Epithelial cell of proximal tubule (primary cell): ENCODE results near the gene CSTPP1.

GRCh38 chr11:46351599-46352854 is 4.8 kb downstream of the DGKZ start:
- RAMPAGE, long total RNA: no peak
- RRBS: 39% methylated on average over 11 of the region's 38 CpGs

- RAMPAGE, long total RNA: no peak
- RRBS: no CpG with 5 or more reads among the region's 4 CpGs
Measured at GRCh38 chr11:46434815-46435369, 43.3 kb upstream of the CHRM4 start.

- RAMPAGE, long total RNA: no peak
- RRBS: no CpG with 5 or more reads among the region's 6 CpGs
Measured at GRCh38 chr11:46673647-46674456, 26.6 kb downstream of the ARHGAP1 start.

- RAMPAGE, long total RNA: no peak
- RRBS: no CpG with 5 or more reads among the region's 9 CpGs
Measured at GRCh38 chr11:46886289-46886594, 32.1 kb downstream of the LRP4 start.

GRCh38 chr11:46936233-46937526 is at the start of gene CSTPP1:
Gene CSTPP1 (plus strand): TSS chr11:46936761.
- RAMPAGE, long total RNA: no peak
- RRBS: 0% methylated on average over 2 of the region's 42 CpGs

- RAMPAGE, long total RNA: no peak
- RRBS: no CpG with 5 or more reads among the region's 7 CpGs
Measured at GRCh38 chr11:46952773-46953432, 16.3 kb downstream of the CSTPP1 start.

- RAMPAGE, long total RNA: no peak
- RRBS: no CpG with 5 or more reads among the region's 5 CpGs
Measured at GRCh38 chr11:47072759-47073469, 103.8 kb downstream of the ARFGAP2 start.

DNA sequence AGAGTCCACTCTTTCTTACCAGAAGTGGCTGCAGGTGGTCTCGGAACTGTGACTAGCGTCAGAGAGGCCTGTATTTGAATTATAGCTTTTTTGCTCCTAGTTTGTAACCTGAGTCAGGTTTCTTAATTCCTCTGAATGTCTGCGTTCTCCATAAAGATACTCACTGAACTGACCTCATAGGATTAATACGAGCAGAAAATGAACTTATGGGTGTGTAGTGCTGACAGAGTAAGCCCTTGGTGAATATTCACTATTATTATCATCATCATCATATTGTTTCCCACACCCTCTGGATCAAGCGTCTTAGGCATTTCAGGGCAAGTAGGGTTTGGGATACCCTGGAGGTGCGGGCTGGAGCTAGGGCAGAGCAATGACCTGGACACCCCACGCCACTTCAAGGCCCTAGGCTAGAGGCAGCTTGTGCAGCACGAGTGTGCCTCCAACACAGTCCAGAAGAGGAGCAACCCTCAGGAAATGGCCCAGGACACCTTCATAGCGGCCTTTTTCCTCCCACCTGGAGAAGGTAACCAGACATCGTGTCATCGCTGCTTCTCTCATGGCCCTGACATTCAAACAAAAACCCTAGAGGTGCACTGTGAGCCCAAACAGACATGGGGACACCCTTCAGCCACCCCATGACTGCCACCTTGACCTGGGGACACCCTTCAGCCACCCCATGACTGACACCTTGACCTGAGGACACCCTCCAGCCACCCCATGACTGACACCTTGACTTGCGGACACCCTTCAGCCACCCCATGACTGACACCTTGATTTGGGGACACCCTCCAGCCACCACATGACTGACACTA is 28.8 kb downstream of the ARFGAP2 start:
- RAMPAGE, long total RNA: no peak
- RRBS: no CpG with 5 or more reads among the region's 12 CpGs

- RAMPAGE, long total RNA: no peak
- RRBS: no CpG with 5 or more reads among the region's 9 CpGs
Measured at GRCh38 chr11:47155130-47155654, 21.5 kb downstream of the ARFGAP2 start.

DNA sequence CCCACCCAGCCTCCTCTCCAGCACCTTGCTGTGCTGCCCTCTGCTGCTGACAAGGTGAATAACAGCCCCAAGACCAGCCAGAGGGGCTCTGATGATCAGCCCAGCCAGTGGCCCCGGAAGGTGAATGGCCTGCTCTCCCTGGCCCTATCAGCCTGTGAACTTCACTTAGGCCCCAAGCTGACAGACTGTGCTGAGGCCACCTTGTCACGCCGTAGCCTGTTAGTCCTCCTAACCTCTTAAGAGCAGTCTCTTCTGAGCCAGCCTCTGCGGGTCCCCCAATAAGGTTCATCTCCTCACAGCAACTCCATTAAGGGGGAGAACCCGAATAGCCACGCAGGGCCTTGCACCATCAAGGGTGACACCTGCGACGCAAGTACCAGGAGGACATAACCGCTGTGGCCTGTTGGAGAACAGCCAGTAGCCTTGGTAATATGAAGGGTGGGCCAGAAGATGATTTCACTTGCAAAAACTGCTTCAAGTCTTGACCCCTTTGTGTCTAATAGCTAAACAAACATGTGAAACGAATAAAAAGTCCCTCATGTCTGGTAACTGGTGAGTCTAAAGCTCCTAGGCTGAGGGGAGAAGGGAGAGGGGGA is 14.9 kb downstream of the ARFGAP2 start:
- RAMPAGE, long total RNA: no peak
- RRBS: no CpG with 5 or more reads among the region's 10 CpGs

DNA sequence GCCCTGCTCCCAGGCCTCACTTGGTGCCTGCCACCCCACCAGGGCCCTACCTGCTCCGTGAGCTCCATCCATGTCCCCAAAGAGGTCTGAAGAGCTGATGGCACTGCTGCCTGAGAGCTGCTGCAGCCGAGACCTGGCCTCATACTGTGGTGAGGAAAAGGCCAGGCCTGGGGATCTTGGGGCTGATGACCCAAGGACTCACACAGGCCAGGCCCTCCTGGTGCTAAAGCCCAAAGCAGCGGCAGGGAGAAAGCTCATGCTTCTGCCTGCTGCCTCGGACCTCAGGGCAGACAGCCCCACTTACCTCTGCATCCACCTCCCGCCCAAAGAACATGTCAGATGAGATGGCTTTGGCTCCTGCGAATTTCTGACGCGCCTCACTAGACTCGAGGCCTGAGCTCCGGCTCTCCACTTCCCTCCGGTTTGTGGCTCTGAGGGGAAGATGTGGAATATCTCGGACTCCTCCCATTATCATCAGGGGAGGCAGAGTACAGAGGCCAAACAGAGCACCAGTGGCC is 10.2 kb downstream of the ARFGAP2 start:
- RAMPAGE, long total RNA: no peak
- RRBS: no CpG with 5 or more reads among the region's 12 CpGs

DNA sequence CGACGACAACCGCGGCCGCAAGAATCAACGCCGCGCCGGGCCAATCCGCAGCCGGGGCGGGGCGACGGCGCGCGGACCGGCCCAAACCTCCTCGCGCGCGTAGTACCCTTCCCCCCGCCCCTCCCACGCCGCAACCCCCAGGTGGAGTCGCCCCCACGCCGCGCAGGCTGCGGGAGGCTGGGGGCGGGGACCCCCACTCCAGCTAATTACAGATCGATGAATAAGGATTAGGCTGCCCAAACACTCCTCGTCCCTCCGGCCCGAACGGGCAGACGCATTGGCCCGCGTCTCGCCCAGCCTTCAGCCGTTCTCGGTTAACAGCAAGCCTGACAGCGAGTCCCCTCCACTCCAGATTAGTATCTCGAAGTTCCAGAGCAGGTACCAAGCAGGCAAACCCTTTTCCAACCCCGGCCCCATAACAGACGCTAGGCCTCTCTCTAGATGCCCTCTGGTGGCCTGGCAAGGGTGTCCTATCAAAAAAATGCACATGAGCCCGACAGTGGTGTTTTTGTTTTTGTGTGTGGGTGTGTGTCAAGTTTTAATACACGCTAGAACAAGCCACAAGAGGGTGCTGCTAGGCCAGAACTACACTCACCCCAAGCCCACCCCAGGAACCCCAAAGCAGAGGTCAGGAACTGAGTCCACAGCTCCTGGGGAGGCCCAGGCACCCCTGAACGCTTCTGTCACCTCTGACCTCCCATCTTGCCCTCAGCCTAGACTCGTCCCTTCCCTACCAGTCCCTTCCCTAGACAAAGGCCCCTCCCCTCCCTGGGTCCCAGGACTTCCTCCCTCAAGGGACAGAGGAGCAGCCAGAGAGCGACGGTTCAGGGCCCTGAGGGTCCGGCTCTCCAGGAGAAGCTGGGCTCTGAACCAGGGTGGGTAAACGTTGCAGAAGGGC is 592 bp upstream of the ARFGAP2 start:
- RAMPAGE, long total RNA: no peak
- RRBS: 1% methylated on average over 9 of the region's 54 CpGs

DNA sequence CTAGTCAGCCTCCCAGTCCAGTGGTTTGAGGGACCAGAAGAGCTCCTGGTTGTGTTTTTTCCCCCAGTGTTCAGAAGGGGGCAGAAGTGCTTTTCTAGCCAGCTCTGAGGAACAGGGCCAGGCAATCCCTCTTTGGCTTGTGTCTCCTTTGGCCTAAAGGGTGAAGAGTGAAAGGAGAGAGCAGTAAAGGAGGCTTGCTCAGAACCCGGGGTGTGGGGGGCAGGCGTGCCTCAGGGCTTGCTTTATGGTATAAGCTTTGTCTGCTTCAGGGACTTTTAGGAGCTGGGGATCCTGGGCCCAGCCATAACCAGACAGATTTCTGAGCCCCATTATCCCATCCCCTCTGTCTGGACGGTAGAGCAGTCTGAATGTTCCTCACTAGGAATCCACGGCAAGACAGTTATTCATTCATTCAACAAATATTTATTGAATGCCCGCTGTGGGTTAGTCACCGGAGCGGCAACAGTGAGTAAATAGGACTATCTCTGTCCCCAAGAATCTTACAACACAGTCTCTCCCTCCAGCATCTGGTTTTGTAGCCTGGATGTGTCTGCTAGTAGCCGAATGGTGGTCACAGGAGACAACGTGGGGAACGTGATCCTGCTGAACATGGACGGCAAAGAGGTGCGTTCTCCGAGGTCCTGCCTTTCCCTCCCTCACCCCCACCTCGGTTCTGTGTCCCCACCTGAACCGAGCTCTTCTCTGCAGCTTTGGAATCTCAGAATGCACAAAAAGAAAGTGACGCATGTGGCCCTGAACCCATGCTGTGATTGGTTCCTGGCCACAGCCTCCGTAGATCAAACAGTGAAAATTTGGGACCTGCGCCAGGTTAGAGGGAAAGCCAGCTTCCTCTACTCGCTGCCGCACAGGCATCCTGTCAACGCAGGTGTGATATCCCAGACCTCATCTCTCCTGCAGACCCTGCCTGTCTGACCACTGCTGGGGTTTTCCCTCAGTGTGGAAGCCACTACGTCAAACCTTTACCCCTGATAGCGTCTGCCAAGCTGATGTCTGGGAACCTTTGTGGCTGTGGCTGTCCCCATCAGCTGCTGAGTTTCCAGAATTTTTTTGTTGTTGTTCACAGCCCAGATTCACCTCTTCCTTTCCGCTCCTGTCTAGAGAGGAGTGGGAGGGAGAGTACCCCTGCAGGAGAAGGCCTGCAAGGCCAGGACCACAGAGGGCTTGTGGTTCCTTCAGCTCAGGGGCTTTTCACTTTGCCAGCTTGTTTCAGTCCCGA is 14.1 kb downstream of the ACP2 start:
- RAMPAGE, long total RNA: no peak
- RRBS: no CpG with 5 or more reads among the region's 25 CpGs

- RAMPAGE, long total RNA: no peak
- RRBS: no CpG with 5 or more reads among the region's 10 CpGs
Measured at GRCh38 chr11:47238768-47239760, 9.6 kb downstream of the ACP2 start.

- RAMPAGE, long total RNA: no peak
- RRBS: 96% methylated on average over 5 of the region's 29 CpGs
Measured at GRCh38 chr11:47326336-47327386, 25.8 kb downstream of the MYBPC3 start.

DNA sequence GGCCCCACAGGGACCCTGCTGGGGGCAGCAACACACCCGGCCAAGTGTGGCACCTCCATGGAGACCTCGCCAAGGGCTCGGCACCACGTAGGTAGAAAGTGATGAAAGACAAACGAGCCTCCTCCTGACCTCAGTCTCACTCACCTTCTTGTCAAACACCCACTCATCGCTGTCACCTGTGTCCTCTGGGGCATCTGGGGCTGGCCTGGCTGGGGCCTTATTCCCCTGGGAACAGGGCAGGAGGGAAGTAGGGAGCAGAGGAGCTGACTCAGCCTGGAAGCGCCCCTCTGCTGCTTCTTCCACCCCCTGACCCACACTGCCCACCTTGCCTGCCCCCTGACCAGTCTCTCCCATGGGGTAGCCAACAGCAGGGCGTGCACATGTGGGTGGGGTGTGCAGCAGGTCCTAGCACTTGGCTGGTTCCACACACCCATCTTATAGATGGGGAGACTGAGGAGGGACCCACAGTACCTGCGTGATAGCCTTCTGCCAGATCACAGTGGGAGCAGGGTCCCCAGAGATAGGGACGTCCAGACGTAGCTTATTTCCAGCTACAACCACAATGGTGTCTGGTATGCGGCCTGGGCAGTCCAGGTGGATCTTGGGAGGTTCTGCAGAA is 13.2 kb downstream of the MYBPC3 start:
- RAMPAGE, long total RNA: no peak
- RRBS: no CpG with 5 or more reads among the region's 12 CpGs

- RAMPAGE, long total RNA: no peak
- RRBS: no CpG with 5 or more reads among the region's 33 CpGs
Measured at GRCh38 chr11:47351235-47352356, 906 bp downstream of the MYBPC3 start.

GRCh38 chr11:47368405-47368604 is 10.0 kb downstream of the SPI1 start:
- RAMPAGE, long total RNA: no peak
- RRBS: no CpG with 5 or more reads among the region's 11 CpGs

DNA sequence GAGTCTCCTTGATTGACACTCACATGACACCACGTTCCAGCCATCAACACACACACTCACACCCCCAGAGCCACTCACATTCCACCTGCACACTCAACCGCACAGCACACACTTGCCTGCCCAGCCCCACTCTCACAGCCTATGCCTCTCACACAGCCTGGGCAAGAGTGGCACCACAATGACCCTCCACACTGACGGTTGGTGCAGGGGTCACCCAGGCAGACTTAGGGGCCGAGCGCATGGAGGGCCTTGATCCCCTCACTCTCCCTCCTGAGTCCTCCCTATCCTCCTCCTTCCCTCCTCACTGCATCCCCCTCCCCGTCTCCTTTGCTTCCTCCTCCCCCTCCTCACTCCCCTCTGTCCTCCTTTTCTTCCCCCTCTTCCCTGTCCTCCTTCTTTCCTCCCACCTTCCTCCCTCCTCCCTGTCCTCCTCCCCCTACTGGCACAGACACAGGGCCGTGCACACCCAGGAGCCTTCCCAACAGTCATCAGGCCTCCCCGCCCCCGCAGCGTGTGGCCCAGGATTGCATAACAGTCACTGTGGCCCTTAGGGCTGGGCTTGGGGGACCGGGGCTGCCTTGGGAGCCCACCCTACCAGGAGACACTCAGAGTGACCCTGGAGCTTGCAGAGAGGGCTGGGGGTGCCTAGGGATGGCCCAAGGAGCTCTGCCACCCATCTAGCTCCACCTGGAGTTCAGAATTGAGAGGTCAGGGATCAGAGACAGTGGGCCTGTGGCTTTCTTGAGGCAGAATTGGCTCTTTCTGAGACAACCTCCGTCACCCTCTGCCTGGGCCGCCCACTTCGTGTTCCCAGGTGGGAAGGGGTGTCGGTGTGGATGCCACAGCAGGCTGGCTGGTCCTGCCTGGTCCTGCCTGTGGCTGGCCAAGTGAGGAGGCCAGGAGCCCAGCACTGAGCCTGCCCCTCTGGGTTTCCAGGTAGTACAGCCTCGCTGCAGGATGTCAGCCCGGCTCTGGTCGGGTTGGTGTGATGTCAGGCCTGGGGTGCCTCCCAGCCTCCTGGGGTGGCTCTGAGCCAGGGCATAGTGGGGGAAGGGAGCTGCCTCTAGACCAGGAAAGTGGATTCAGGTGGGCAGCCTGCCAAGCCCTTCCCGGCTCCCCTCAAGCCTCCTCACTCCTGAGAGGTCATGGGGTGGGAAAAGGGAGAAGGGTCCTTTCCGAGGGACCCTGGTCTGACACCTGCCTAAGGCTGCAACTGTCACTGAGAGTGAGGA is 1.7 kb downstream of the SPI1 start:
- RAMPAGE, long total RNA: no peak
- RRBS: 62% methylated on average over 3 of the region's 20 CpGs

GRCh38 chr11:47395535-47396142 is 12.8 kb upstream of the SLC39A13 start:
- RAMPAGE, long total RNA: no peak
- RRBS: 100% methylated on average over 1 of the region's 13 CpGs